Renal cortical epithelial cell (primary cell): ENCODE measurements around the genes CFHR4, CFHR5, ASPM, DENND1B and NR5A2.

DNA sequence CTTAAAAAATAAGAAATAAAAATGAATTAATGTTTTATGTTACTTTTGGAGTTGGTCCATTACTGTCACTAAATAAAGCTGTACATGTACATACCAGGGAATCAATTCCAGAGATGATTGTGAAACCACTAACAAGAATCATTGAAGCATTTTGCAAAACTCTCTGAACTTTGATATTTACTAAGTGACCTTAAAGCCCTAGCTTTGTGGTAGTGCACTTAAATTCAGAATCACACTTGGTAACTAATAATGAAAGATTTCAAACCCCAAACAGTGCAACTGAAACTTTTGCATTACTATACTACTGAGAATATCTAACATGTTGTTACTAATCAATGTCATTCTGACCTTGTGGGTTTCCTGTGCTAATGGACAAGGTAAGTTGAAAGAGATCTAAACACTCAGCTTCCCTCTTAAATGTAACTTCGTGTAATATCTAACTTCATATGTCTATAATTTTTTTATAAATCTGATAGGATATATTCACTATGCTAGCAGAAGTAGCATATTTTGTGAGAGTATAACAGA lies at the start of gene CFHR4:
Gene CFHR4 (plus strand): TSS at position 221 of the 528 bp plus-strand sequence.
- RRBS, result no CpG with 5 or more reads among the region's 1 CpG

DNA sequence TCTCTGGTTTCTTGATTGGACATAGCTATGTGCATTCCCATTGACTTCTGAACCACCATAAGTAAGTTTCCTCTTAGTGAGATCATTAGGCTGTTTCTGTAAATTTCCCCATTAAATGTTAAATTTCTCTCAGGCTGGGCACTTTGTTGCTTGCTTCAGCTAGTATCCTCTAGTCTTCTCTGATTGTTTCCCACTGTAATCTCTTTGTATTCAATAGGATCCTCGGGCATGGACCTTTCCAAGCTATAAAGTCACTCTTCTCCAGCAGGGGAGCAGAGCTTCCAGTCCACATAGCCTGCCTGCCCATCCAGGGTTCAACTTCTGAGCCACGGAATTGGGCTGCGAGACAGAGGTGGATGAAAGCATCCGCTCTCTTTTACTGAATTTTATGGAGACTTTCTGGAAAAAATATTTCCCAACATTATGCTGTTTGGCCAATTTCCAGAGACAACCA lies 1.2 kb upstream of the CFHR5 start:
- RRBS, result no CpG with 5 or more reads among the region's 4 CpGs

- RRBS, result no CpG with 5 or more reads among the region's 8 CpGs
Measured at GRCh38 chr1:196977077-196977778, at the start of gene CFHR5. Gene CFHR5 (plus strand): TSS chr1:196977556.

DNA sequence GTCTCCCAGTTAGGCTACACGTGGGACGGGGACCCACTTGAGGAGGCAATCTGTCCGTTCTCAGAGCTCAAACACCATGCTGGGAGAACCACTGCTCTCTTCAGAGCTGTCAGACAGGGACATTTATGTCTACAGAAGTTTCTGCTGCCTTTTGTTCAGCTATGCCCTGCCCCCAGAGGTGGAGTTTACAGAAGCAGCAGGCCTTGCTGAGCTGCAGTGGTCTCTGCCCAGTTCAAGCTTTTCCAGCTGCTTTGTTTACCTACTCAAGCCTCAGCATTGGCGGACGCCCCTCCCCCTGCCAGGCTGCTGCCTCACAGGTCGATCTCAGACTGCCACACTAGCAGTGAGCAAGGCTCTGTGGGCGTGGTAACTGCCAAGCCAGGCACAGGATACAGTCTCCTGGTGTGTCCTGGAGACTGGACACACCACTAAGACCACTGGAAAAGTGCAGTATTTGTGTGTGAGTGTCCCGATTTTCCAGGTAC lies 14.5 kb downstream of the CFHR5 start:
- RRBS, result no CpG with 5 or more reads among the region's 8 CpGs

GRCh38 chr1:197145780-197146766 lies at the start of gene ASPM:
Gene ASPM (minus strand): TSS chr1:197146669.
- RRBS, result 2% methylated on average over 24 of the region's 60 CpGs

DNA sequence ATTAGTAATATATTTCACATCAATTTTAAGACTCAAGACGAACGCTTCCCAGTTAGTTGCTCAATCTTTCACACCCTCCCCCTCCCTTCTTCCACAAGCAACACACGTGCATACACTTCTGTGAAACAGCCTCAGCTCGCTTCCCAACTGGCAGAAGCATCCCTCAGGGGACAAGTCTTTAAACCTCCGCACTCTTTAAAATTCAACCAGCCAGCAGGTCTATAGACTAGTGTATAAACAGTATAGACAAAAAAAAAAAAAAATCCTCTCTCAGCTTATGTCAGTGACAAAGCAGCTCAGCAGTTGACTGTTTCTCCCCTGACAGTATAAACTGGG lies 99.5 kb downstream of the DENND1B start:
- RRBS, result no CpG with 5 or more reads among the region's 5 CpGs

GRCh38 chr1:197775100-197776177 lies at the start of gene DENND1B:
Gene DENND1B (minus strand): TSS chr1:197775480.
- RRBS, result 2% methylated on average over 40 of the region's 75 CpGs

DNA sequence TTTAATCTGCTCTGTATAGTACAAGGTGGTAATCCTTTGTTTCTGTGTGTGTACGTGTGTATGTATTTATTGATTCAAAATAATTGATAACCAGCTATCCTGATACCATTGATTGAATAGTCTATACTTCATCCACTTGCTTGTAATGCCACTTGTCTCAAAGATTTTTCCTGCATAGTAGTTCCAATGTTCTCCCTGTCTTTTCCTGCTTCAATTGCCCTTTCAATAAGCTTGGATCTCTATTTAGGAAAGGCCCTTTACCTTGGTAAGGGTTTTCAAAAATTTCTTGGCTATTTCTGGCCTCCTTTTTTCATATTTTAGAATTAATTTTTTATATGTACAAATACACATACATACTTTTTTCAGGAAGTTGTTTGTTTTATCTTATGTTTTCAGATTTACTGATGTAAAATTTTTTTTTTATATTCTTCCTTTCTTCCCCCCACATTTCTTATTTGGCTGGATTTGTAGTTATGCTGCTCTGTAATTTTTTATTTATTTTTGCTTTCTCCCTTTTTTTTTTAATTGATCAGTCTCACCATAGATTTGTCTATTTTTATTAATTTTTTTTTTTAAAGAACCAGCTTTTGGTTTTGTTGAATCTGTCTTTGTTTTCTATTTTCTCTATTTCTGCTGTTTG lies 35.1 kb downstream of the NEK7 start:
- RRBS, result no CpG with 5 or more reads among the region's 1 CpG

- RRBS, result no CpG with 5 or more reads among the region's 29 CpGs
Measured at GRCh38 chr1:198315078-198316270, 158.7 kb downstream of the NEK7 start.

DNA sequence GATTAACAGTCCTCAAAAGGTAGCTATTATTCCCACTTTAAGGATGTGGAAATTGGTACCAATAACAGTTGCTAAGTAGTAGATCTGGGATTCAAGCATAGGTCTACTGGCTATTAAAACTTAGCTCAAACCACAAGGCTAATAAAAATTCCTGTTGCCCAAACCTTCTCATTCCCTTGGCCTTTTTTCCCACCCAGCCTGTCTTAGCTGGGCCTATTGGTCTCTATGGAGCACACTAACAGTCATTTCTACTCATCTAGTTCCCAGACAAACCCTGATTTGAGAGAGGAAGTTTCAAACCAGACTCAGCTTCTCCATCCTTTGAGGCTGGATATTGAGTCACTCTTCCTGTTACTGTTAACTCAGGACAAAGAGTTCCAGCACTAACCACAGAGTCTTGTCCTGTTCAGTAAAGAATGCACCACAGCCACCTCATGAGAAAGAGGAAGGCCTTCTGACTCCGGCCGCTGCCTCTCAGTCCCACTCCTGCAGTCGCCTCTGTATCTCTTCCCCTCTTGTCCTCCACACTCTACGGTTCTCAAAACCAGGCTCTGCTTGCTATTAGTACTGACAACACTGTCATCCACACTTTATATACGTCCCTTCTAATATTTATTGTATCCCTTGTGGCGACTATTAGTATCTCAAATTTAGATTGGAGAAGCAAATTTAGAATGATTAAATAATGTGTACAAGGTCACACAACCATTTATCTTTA lies 137.8 kb downstream of the PTPRC start:
- RRBS, result no CpG with 5 or more reads among the region's 6 CpGs

- RRBS, result no CpG with 5 or more reads among the region's 2 CpGs
Measured at GRCh38 chr1:198920060-198920572, 281.3 kb downstream of the PTPRC start.

DNA sequence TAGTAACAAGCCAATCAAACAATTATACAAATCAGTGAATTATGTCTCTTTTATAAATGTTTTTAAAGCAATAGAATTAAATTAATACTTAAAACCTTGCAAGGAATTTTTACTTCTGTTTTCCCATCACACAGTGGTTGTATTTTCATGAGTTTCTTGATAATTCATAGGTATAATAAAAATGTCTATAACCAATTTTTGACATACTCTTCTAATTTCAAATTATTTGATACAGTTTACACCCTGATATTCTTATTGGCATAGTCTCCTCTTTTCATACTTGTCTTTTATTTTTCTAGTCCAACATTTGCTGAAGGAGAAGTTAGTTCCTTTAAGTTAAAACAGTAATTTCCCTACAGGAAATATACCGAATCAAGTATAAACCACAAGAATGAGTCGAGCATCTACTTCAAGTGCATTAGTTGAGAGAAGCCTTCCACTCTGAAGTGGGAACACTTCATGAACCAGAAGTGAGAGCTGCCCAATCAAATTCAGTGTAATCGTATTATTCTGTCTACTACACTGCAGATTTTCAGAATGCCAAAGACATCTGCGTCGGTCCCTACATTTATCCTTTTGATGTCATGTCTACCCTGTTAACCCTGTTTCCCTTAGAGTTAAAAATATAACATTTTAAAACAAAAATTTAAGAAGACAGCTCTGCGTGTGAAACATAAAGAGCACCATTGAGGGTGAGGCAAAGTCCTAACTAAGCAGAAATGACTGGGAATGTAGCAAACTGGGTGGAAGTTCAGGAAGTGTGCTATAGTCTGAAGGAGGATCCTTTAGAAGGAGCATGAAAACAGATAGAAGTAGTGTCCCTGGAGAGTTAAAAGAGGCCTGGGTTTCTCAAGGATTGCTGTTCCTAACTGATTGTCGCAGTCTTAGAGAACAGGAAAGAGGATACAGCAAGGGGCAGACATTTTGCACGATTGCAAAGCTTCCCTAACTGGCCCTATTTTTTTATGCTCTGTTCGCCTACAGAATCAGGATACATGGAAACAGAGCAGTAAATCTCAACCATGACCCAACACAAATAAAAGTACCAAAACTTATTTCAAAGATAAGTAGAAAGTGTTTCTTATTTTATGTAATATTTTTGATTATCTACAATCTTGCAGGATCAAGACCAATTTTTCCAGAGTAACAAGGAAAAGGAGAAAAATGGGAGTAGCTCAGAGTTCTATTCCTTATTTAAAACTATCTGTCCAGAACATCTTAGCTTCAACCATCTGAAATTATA lies 291.2 kb downstream of the PTPRC start:
- RRBS, result no CpG with 5 or more reads among the region's 9 CpGs

DNA sequence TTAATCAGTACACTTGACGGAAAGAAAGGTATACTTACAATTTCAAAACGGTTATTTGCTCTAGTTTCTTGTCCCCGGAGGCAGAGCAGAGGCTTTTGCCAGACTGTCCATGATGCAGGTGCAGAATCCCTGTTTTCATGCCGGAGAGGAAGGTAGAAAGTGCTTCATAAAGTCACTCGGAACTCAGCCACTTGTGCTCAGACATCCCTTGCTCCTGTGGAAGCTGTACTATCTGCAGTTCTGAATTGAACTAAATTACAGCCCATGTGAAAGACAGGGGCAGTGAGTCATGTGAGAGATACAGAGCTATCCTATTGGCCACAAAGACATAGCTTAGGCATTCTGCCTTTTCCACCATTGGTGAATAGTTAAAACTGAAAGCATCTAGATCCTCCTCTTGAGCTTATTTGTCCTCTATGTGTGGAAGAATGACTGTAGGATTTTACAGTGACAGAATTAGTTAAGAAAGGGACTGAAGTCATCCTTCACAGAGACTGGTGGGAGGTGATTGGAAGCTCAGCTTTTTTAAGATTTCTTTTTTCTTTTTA lies 298.4 kb downstream of the PTPRC start:
- RRBS, result 3% methylated on average over 2 of the region's 5 CpGs

GRCh38 chr1:200027071-200027803 lies at the start of gene NR5A2:
Gene NR5A2 (plus strand): TSS chr1:200027710.
- RRBS, result no CpG with 5 or more reads among the region's 3 CpGs

DNA sequence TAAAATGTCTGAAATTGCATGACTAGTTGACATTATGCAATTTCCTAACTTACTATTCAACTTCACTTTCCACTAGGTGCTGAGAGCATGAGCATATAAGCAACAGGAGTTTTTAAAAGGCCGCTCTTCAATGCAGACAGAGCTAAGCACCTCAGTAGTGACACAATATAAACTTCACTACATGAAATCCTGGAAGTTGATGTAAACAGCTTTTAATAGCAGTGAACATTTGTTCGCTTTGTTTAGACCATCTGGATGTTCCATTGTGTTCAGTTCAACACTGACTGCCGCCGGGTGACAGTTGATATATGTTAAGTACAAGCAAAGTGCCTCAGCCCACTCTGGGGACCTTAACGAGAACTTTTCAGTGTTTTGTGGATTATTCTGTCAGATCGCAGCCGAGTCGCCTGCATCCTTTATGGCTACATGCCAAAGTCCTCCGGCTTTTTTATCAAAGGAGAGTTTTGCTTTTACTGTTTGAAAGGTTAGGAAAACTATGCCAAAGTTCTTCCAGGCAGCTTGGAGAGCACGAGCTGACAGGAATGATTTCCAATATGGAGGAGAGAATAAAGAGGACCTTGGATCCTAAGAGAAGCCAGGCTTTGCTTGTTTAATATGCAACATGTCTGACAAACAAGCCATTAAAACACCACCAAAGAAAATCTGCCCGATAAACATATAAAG lies 167.3 kb downstream of the ZNF281 start:
- RRBS, result no CpG with 5 or more reads among the region's 11 CpGs

DNA sequence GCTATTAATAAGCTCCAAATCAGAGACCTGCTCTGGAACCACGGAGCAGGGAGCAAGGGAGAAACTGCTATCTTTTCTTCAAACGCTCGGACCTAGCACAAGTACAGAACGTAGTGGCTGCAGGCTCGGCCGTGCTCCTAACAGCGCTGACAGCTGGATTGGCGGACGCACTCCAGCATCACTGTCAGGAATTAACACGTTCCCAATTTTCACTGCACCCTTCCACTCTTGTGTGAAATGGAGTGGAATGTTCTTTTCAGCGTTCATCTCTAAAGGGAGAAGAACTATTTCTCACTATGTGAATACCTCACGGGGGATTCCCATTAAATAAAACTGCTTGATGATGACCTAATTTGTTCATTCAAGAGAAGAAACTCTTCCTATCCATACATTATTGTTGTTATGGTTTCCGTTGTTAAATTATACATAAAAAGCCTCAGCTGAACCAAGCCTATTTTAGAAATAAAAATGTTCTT lies 106.9 kb downstream of the ZNF281 start:
- RRBS, result no CpG with 5 or more reads among the region's 13 CpGs

GRCh38 chr1:200314184-200314732 lies 95.6 kb downstream of the ZNF281 start:
- RRBS, result no CpG with 5 or more reads among the region's 4 CpGs

DNA sequence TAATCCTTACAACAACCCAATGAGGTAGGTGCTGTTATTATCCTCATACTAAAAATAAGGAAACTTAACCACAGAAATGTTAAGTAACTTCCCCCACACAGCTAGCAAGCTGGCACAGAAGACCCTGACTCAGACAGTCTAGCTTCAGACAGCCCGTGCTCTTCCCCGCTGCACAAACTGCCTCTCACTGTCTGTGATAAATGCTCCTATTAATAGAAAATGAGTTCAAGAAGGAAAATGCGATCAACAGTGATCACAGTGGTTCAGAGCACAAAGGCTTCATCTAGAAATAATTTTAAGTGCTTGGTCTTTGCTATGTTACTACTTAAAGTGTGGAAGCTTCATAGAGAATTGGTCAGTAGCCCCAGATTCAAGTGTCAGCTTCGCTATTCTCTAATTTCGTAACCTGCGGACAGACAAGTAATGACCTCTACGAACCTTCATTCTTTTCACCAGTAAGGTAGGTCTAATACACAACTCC lies 41.6 kb downstream of the ZNF281 start:
- RRBS, result no CpG with 5 or more reads among the region's 7 CpGs

GRCh38 chr1:200406693-200407852 lies 2.8 kb downstream of the ZNF281 start:
- RRBS, result no CpG with 5 or more reads among the region's 11 CpGs